ENCODE measurements around the genes CYP3A5 and PVRIG.

GRCh38 chr7:99658419-99659324 lies 21.1 kb downstream of the CYP3A5 start:
- PRO-cap: no peak
- RAMPAGE, long total RNA, 4 experiments: start-site peak on the minus strand in 1 of 4 experiments, at chr7:99658701-99658984 at its widest, 49 to 86 reads per replicate

GRCh38 chr7:99679806-99680228 lies at the start of gene CYP3A5:
Gene CYP3A5 (minus strand): TSS chr7:99679996.
- PRO-cap: unidirectional peak, minus-strand start at chr7:99679917
- RAMPAGE, long total RNA, 4 experiments: start-site peak on the minus strand in 4 of 4 experiments, at chr7:99679983-99680001 at its widest, 17 to 4,691 reads per replicate

DNA sequence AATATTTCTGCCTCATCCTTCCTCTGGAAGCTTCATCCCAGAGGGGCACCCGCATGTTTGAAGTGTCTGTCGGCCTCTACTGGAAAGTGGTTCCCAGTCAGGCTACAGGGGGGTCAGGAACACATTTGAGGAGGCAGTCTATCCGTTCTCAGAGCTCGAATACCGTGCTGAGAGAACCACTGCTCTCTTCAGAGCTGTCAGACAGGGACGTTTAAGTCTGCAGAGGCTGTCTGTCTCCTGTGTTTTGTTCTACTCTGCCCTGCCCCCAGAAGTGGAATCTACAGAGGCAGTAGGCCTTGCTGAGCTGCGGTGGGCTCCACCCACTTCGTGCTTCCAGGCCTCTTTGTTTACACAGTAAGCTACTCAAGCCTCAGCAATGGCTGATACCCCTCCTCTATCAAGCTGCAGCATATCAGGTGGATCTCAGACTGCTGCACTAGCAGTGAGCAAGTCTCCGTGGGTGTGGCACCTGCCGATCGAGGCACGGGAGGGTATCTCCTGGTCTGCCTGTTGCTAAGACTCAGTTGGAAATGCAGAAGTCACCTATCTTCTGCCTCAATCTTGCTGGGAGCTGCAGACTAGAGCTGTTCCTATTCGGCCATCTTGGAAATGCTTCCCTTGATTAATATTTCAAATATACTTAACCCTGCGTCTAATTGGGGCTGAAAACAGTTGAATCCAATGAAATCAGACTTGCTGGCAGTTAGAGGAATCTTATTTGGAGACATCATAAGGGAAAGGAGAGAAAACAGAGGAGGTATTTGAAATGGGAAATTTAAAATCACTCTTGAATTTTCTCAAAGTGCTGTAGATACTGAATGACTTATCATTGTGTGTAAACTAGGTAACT lies 13.7 kb upstream of the CYP3A5 start:
- PRO-cap: no peak
- RAMPAGE, long total RNA, 4 experiments: no peak in any of the 4 experiments

DNA sequence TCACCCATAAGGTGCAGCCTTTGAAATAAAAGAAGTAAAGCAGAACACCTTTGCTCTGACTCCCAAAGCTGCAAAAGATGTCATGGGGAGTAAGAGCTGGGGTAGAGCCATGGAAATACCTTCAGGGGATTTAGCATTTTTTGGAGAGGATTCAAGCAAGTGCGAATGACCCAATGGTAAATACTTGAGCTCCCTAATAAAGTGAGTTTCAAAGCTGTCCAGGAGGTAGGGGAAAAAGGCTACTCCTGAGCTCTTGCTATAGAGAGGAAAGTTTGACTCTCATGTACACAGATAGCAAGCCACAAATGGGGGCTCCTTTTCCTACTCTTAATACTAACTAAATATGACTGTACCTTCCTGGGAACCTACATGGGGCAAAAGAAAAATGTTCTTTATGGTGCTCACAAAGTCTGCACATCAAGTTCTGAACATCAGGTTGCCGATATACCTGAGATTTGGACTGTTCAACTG lies 15.3 kb upstream of the CYP3A5 start:
- PRO-cap: no peak
- RAMPAGE, long total RNA, 4 experiments: no peak in any of the 4 experiments

- PRO-cap: unidirectional peak, minus-strand start at chr7:99752512; unidirectional peak, minus-strand start at chr7:99752588
- RAMPAGE, long total RNA, 4 experiments: start-site peak on the minus strand in 1 of 4 experiments, at chr7:99752588-99752595 at its widest, 31 reads per replicate
Observed at GRCh38 chr7:99752449-99752992, 17.5 kb upstream of the CYP3A7 start.

DNA sequence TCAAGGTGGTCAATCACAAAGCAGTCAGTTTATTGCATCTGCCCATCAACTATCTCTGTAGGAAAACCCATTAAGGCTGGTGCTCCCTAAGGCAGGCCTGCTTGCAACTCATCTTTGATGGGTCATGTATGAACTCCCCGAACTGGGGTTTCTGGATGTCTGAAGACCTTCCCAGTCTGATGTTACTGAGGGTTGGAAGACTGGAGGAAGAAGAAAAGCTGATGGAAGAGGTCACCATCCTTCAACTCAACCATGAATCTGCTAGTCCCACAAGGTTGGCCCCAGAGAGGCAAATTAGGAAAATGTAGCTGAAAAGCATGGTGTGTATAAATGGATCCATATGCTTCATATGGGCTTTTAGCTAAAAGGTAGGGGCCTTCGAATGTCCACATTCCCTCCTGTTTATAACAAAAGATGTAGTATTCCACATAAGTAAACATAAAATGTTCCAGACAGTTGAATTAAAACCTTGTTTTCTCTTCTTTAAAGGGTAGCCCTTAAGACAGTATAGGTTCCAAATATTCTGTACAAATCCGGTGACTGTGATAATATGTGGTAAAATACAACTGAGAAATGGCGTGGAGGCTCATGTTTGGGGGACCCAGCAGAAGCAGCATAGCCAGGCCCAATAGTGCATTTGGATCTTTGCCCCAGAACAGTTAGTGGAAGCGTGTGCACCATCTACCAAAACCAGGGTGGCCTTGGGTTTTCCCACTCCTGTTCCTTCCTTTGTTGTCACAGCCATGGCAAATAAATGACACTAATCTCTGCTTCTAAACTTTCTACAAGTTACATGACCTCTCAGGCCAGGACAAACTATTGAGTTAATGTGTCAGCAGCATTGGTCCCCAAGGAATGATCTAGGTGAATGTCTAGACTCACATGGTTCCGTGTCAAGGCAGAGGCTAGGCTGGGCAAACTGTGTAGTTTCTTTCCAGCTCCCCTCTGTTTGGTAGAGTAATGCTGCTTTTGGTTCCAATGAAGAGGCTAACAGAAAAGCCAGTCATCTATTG lies 2.3 kb downstream of the CYP3A4 start:
- PRO-cap: no peak
- RAMPAGE, long total RNA, 4 experiments: no peak in any of the 4 experiments

DNA sequence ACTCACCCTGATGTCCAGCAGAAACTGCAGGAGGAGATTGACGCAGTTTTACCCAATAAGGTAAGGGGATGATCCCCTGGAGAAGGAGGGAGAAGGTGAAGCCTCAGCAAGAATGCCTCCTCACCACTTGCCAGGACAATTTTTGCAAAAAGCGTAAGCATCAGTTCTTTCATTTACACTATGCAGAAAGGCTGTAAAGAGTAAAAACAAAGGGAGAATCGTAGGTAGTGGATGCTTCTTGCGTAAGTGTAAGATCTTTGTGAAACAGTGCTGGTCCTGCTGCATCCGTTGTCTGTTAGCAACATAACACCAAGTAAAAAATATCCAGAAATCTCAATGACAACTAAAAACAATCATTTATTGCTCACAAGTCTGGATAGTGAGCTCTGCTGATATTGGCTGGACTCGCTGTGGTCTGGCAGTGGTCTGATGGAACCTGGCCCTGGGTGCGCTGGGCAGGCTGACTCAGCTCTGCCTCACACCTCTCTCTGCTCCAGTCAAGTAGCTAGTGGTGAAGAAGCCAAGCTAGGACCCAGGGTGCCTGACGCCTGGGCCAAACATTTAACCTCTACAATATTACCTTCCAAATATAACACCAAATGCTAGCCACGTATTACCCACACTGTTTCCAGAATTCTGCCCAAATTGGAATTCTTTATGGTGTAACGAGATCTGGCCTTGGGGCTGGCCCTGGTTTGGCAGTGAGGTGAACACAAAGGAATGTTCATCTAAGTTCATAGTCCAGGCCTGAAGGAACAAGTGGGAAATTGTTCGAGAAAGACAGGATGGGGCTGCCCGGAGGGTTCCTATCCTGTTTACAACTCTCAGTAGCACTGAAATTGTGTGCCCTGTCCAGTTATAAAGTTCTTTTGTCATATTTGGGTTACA lies 16.7 kb downstream of the OR2AE1 start:
- PRO-cap: no peak
- RAMPAGE, long total RNA, 4 experiments: no peak in any of the 4 experiments

GRCh38 chr7:99899611-99900157 lies 19.6 kb downstream of the TRIM4 start:
- PRO-cap: no peak
- RAMPAGE, long total RNA, 4 experiments: no peak in any of the 4 experiments

- PRO-cap: no peak
- RAMPAGE, long total RNA, 4 experiments: start-site peak on the minus strand in 1 of 4 experiments, at chr7:99908797-99908824 at its widest, 10 reads per replicate
Observed at GRCh38 chr7:99908473-99908920, 10.8 kb downstream of the TRIM4 start.

GRCh38 chr7:99966642-99967472 lies 9.0 kb downstream of the AZGP1 start:
- PRO-cap: no peak
- RAMPAGE, long total RNA, 4 experiments: no peak in any of the 4 experiments

- PRO-cap: no peak
- RAMPAGE, long total RNA, 4 experiments: no peak in any of the 4 experiments
Observed at GRCh38 chr7:100072931-100073413, 8.6 kb downstream of the ZNF3 start.

- PRO-cap: no peak
- RAMPAGE, long total RNA, 4 experiments: no peak in any of the 4 experiments
Observed at GRCh38 chr7:100095861-100096688, 5.1 kb downstream of the MCM7 start.

- PRO-cap: no peak
- RAMPAGE, long total RNA, 4 experiments: no peak in any of the 4 experiments
Observed at GRCh38 chr7:100127879-100128692, 1.3 kb downstream of the MBLAC1 start.

DNA sequence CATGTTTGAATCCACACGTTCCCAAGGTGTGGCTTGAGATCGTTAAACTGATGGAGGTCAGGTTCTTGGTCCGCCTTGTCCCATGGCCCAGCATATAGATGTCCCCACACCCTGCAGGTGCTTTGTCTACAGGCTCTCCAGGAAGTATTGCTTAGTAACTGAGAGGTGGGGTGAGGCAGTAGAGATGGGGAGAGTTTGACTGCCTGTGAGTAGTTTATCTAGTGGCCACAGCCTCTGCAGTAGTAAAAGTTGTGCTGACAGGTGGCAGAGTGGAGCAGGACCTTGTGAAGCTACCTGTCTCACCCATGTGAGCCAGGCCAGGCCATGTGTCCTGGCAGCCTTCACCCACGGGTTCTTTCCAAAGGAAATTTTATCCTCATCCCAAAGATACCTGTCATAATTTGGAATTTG lies 5.4 kb upstream of the PVRIG start:
- PRO-cap: unidirectional peak, plus-strand start at position 157 of the sequence
- RAMPAGE, long total RNA, 4 experiments: no peak in any of the 4 experiments

- PRO-cap: no peak
- RAMPAGE, long total RNA, 4 experiments: start-site peak on the plus strand in 2 of 4 experiments, at chr7:100219845-100219900 at its widest, 14 to 51 reads per replicate
Observed at GRCh38 chr7:100219673-100220634, at the start of gene PVRIG. Gene PVRIG (plus strand): TSS chr7:100219949.

DNA sequence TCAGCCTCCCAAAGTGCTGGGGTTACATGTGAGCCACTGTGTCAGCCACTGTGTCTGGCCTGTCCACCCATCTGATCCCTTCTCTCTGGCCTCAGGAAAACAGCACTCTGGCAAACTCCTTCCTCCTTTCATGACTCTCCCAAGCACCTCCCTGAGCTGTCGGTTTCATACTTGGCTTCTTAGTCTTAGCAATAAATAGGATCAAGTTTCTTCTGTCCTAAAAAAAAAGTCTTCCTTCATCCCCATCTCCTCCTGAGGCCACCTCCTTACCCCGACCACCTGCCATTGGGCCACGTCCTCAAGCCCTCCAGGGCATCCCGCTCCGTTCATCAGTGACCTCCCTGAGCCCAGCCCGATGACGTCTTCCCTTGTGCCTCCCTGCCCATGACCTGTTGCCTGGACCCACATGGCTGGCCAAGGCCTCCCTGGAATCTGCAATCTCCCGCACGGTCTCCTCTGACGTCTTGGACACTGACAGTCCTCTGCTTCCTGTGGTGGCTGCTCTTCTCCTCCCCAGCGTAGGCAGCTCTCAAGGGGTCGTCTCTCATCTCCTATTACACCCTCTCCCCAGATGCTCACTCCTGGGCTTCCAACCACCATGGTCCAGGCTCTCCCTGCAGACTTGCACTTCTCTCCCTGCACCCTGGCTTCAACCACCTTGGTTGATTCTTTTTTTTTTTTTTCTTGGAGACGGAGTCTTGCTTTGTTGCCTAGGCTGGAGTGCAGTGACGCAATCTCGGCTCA lies 26.6 kb downstream of the PVRIG start:
- PRO-cap: no peak
- RAMPAGE, long total RNA, 4 experiments: no peak in any of the 4 experiments

DNA sequence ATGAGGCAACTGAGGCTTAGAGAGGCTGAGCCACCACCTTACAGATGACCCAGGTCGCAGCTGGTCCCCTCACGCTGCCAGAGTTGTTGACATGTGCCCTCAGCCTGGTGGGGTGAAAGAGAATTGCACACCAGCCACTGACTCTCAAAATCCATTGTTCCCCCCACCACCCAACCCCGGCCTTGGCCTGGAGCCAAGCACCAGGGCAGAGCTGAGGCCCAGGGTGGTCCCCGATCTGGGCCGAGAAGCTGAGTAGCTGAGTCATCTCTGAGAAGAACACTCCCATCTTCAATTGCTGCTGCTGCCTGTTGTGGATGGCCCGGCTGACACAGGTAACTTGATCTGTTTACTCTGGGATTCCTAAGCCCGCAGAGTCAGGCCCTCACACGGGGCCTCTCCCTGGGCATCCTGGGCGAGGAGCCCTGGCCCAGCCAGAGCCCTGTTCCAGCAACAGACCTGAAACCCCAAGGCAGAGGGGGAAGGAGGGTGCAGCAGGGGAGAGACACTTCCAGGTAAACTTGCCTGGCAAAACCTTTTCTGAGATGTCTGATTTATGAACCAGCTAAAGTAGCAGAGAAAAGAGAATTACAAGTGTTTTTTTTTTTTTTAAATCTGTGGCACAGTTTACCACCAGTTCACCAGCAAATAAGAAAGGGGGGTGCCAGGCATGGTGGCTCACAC lies 27.6 kb downstream of the PVRIG start:
- PRO-cap: no peak
- RAMPAGE, long total RNA, 4 experiments: no peak in any of the 4 experiments

DNA sequence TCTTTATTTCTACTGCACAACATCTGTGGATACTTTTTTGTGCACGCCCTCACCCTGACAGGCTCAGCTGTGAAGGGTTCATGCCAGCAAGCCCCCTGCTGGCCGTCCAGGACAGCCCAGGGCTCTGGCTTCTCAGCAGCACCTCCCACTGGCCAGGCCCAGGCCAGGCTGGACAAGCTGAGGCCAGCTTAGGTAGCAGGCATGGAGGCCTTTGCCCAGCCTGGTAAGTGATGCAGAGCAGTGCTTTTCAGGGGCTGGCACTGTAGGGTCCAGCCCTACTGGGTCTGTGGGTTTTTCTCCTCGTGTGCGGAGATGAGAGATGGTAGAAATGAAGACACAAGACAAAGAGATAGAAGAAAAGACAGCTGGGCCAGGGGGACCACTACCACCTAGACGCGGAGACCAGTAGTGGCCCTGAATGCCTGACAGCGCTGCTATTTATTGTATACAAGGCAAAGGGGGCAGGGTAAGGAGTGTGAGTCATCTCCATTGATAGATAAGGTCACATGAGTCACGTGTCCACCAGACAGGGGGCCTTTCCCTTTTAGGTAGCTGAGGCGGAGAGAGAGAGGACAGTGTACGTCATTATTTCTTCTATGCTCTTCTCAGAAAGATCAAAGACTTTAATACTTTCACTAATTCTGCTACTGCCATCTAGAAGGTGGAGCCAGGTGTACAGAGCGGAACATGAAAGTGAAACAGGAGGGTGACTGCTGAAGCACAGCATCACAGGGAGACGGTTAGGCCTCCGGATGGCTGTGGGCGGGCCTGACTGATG lies 13.2 kb upstream of the PILRB start:
- PRO-cap: no peak
- RAMPAGE, long total RNA, 4 experiments: start-site peak on the plus strand in 1 of 4 experiments, centred at position 179 of the sequence, 18 reads per replicate

GRCh38 chr7:100354774-100355411 lies 3.0 kb upstream of the PILRB start:
- PRO-cap: no peak
- RAMPAGE, long total RNA, 4 experiments: no peak in any of the 4 experiments

DNA sequence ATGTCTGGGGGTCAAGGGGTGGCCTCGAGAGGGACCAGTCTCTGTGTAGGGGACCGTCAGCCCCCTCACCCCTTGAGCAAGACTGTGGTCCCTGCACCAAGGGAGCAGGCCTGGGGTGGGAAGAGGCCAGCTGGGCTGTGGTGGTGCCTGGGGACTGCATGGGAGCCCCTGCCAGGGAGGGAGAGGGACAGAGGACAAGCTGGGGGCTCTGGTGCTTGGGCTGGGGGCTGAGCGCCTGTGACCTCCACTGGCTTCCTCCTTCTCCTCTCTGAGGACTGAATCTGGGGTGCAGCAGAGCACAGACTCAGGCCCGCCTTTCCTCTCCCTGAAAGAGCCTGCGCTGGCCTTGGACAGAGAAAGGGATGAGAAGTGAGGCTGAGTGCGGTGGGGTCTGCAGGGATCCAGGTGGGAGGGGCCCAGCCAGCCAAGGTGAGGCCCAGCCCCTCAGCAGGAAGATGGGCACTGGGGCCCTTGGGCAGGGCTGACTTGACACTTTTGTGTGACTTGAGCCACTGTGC lies 691 bp upstream of the PILRB start:
- PRO-cap: no peak
- RAMPAGE, long total RNA, 4 experiments: no peak in any of the 4 experiments

Measured in transverse colon (tissue), 4 donors.